ENCODE measurements around the gene LMX1B.

DNA sequence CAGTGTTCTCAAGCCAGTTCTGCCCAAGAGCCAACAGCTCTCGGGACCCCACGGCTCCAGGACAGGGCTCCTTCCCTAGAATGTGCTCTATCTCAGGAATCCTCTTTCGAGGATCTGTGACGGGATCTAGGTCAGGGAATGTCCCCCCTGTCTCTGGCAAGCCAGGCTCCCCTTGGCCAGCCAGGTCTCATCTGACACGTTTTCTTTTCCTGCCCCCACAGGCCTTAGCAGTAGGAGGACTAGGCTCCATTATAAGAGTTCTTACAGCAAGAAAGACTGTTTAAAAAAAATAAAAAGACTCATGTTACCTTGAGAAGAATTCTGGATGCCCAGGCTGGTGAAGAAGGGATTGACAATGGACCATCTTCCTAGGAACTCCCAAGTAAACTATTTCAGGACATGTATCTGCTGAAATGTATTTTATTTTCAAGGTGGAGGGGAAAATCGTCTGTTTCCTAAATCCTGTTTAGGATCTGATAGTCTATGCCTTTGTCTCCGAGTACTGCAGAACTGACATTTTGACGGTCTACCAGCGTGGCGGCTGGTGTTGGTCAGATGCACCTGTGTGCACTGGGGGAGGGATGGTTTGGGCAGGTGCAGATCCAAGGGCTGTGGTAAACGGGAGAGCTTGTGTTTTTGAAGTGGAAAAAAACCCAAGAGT, 14.9 kb downstream of the ARPC5L start:
- PRO-cap: no peak
- RAMPAGE, long total RNA, 4 experiments: no peak in any of the 4 experiments

DNA sequence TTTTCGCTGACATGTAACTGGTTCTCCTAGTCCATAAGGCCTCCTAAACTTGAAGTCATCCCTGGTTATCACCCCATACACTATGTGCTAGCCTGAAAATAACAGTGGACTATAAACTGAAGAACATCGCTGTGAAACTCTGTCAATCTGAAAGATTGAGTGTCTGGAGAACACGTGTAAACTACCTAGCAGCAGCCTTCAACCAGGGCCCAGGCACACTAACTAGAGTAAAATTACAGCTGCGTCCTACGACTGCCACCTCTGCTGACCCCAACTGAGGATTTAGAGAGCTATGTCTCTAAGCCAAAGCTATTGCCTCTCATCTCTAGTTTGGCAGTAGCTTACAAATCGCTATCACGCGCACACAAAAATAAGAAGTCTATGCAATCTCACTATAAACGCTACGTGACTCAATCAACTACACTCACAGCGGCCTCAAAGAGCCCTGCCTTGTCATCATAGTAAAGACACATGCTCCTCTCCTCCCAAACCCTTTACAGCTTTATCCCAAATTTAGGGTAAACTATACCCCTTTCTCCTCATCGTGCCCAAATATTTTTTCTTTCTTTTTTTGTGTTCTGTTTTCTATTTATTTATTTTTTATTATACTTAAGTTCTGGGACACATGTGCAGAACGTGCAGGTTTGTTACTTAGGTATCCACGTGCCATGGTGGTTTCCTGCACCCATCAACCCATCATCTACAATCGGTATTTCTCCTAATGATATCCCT, 8.7 kb downstream of the PPP6C start:
- PRO-cap: no peak
- RAMPAGE, long total RNA, 4 experiments: no peak in any of the 4 experiments

DNA sequence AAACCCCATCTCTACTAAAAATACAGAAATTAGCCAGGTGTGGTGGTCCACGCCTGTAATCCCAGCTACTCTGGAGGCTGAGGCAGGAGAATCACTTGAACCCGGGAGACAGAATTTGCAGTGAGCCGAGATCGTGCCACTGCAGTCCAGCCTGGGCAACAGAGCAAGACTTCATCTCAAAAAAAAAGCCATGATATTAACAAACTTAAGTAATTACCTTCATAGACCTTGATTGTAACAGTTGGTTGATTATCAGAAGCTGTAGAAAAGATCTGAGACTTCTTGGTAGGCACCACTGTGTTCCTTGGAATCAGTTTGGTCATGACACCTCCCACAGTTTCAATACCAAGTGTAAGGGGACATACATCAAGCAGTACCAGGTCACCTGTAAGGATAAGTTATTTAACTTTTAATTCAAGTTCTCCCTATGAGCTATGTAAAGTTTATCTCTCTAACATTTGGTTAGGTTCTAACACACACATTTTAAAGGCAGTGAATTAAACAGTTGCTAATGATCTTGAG, 3.2 kb downstream of the HSPA5 start:
- PRO-cap: no peak
- RAMPAGE, long total RNA, 4 experiments: start-site peak on the minus strand in 1 of 4 experiments, centred at position 242 of the sequence, 102 reads per replicate

DNA sequence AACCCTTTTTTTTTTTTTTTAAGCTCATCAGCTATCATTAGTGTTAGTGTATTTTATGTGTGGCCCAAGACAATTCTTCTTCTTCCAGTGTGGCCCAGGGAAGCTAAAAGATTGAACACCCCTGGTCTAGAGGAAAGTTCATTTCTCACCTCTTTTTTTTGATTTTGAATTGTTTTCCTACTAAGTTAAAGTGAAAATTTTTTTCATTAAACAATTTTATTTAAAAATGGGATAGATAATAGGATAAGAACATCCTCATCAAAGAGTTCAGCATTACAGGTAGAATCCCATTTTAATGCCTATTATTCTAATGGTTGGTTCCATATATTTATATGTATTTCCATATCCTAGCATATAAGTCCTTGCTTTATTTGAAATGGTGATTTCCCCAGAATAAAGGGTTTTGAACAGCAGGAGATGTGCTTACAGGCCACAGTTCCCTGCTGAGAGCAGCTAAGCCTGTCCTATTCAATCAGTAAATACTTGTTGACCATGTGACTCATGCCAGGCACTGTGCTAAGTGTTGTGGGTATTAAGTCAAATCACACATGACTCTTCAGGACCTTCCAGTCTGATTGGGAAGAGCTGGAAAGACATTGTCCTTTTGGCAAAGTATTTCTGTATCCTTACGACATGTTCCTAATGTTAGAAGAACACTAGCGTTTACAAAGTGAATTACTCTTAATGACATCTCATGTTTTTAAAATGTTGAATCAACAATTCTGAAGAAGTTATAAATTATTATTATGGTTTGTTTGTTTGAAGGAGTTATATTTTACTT, 81.8 kb downstream of the GAPVD1 start:
- PRO-cap: no peak
- RAMPAGE, long total RNA, 4 experiments: no peak in any of the 4 experiments

GRCh38 chr9:125532497-125533243, 174.3 kb downstream of the MAPKAP1 start:
- PRO-cap: no peak
- RAMPAGE, long total RNA, 4 experiments: no peak in any of the 4 experiments

DNA sequence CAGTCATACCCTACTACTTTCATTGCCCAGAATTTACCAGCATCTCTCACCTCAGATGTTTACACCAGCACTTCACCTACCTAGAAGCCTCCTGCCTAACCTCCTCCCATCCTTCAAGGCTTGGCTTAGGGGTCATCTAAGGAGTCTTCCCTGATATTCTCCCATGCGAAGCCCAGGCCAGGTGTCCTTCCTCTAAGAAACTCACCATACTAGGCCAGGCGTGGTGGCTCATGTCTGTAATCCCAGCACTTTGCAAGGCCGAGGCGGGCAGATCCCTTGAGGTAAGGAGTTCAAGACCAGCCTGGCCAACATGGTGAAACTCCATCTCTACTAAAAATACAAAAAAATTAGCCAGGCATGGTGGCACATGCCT, 75.3 kb downstream of the MAPKAP1 start:
- PRO-cap: no peak
- RAMPAGE, long total RNA, 4 experiments: start-site peak on the minus strand in 1 of 4 experiments, centred at position 188 of the sequence, 13 reads per replicate

GRCh38 chr9:125632222-125633480, 74.4 kb downstream of the MAPKAP1 start:
- PRO-cap: no peak
- RAMPAGE, long total RNA, 4 experiments: start-site peak on the minus strand in 1 of 4 experiments, at chr9:125632706-125633046 at its widest, 18 reads per replicate

DNA sequence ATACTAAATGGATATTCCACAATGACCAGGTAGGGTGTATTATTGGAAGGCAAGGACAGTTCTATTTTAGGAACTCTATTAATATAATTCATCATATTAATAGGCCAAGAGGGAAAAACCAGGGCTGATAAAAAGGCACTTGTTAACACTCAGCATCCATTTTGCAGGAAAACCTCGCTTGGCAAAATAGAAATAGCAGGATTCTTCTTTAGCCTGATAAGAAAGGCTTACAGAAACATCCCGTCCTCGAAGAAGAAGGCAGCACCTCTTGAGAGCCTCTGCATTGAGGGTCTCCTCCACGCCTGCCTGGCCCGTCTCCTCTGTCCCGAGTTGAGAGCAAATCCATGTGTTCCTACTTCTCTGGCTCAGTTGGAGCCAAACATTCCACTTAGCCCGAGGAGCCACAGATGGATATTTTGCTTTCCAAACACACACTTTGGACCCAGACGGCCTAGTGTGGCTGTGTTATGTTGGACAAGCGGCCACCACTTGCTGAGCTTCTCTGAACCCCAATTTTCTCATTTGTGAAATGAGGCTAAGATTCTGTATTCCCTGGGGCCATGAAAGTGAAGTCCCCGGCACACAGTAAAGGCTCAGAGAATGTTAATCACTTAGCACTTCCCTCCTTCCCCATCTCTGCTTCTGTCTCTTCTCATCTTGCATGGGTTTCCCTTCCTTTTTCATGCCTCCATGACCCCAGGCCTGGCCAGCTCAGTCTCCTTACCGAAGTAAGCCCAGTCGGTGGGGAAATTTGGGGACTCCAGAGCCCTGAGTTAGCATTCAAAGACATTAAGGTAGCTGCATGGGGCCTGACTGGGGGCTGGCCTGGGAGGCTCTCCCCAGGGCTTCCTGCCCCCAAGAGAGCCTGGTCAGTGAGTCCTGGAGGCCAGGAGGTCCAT, 181.7 kb upstream of the MVB12B start:
- PRO-cap: no peak
- RAMPAGE, long total RNA, 4 experiments: no peak in any of the 4 experiments

GRCh38 chr9:126146210-126147337, 180.1 kb upstream of the MVB12B start:
- PRO-cap: no peak
- RAMPAGE, long total RNA, 4 experiments: no peak in any of the 4 experiments

- PRO-cap: unidirectional peak, plus-strand start at chr9:126499815; unidirectional peak, plus-strand start at chr9:126499865
- RAMPAGE, long total RNA, 4 experiments: no peak in any of the 4 experiments
Measured at GRCh38 chr9:126499312-126499984, 114.3 kb upstream of the LMX1B start.

- PRO-cap: no peak
- RAMPAGE, long total RNA, 4 experiments: no peak in any of the 4 experiments
Measured at GRCh38 chr9:126516609-126517448, 96.9 kb upstream of the LMX1B start.

DNA sequence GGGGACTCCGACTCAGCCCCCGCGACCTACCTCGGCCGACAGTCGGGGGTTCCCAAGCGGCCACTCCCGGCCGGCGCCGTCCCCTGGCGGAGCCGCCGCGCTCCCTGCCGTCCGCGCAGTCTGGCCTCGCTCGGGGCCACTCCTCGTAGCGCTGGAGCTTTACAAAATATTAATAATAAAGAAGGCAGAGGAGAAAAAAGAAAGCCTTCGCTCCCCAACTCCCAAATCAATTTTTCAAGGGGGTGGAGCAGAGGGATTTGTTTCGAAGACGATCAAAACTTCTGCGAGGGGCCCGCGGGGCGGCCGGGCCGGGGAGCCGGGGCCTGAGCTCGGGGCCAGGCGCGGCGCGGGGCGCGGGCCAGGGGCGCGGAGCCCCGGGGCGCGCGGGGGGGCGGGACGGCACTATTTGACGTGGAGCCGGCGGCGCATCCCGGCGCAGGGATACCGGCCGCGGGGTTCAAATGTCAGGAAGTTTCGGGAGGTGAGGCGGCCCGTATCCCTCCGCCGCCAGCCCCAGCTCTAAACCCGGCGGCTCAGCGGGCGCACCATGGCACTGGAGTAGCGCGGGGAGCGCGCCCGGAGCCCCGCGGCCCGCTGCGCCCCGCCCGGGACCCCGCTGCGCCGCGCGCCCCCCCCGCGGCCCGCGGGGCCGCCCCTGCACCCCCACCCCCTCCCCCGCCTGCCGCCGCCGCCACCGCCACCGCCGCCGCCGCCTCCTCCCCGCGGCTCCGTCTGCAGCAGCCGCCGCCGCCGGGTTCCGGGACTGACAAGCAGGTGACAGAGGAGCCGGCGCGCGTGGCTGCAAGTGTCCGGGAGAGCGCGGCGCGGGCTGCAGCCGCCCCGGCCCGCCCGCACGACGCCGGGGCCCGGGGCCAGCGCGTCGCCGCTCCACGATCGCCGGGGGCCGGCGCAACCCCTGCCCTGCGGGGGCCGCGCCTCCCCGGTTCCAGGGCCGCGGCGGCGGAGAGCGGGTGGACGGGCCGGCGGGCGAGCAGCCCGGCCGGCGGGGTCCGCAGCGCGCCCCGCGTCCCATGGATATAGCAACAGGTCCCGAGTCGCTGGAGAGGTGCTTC, at the start of gene LMX1B:
LMX1B (plus strand) TSS at position 510 of the 1,073 bp plus-strand sequence.
- PRO-cap: unidirectional peak, plus-strand start at position 550 of the sequence
- RAMPAGE, long total RNA, 4 experiments: no peak in any of the 4 experiments

DNA sequence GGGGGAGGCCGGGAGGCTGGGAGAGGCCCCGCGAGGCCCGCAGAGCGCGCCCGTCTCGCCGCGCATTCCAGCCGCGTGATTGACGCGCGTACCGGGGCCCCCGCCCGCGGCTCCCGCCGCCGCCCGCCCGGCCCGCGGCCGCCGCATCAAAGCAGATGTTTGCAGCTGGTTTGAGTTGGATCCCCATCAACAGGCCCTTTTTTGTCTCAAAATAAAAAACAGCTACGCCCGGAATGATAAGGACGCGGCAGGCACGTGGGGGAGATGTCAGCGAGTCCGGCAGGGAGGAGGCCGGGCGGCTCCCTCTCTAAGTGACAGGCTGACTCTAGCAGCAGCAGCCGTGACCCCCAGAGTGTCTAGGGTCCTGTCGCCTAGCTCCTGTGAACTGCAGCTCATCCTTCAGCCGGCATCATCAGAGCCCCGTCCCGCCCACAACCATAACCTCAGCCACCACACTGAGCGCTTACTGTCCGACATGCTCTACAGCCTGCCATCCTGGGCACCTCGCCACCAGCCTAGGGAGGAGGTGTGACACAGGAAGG, 69.5 kb downstream of the LMX1B start:
- PRO-cap: no peak
- RAMPAGE, long total RNA, 4 experiments: no peak in any of the 4 experiments

DNA sequence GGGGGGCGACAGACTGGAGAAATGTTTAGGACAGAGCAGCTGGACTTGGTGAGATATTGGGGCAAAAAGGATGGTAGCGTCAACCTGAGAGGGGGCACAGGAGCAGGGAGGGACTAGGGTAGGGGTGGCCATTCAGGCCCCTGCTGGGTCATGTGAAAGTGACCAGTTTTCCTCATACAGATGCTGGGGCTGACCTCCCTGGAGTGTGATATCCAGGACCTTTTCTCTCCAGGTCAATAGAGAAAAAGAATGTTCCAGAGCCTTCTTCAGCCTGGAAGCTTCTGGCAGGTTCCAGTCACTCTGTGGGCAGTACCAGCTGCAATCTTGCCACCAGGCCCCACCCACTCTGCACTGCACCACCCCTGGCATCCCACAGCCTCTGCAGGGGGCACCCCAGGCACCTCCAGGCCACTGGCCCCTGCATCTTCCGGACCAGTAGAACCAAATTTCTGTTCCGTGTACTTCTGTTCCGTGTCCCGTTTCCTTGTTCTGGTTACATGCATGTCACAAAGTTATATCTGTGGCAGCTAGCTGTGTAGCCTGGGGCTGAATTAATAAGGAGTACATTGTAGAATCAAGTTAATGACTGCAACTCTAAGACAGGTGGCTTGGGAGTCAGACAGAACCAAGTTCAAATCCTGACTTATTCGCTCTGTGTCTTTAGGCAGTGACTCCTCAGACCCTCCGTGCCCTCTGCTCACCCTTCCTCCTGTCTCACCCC, 83.3 kb upstream of the ZBTB43 start:
- PRO-cap: no peak
- RAMPAGE, long total RNA, 4 experiments: no peak in any of the 4 experiments

DNA sequence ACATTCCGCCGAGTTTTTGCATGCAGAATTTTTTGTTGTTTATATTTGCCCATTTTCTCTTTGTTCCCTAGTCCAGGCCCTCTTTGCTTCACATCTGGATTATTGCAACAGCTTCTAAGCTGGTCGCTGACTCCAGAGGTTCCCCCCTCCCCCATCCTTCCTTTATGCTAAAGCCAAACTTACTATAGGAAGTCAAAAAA, 1.2 kb downstream of the ZBTB34 start:
- PRO-cap: no peak
- RAMPAGE, long total RNA, 4 experiments: no peak in any of the 4 experiments

DNA sequence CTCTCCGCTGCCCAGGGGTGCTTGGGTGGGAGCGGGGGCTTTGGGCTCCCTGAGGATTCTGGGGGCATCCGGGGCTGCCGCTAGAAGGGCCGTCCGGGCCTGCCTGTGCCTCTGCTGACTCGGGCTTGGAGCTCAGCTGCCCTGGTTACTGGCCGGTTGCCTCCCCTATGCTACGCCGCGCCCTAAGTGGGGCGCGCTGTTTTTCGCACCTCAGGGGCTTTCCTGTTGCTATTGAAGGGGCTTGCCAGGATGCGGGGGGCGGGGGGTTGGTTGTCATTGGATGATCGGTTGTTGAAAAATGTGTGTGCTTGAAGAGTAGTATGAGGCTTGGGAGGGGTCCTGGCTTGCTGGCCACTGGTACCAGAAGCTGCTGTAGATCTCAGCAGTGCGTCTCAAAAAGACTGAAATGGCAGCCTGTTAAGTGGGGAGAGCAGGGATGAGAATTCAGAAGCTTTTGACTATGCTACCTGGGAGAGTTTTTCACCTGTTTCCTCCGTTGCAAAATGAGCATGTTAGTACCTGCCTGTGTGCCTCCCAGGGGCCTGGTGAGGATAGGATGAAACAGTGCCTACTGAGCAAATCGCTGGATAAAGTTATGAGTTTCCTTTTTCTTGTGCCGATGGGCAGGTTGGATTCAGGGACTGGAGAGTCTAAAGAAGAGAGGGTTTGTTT, 1.1 kb downstream of the RALGPS1 start:
- PRO-cap: no peak
- RAMPAGE, long total RNA, 4 experiments: no peak in any of the 4 experiments

GRCh38 chr9:126993888-126994689, 79.5 kb downstream of the RALGPS1 start:
- PRO-cap: no peak
- RAMPAGE, long total RNA, 4 experiments: start-site peak on the plus strand in 1 of 4 experiments, at chr9:126994281-126994550 at its widest, 23 to 24 reads per replicate

- PRO-cap: no peak
- RAMPAGE, long total RNA, 4 experiments: start-site peak on the plus strand in 1 of 4 experiments, at chr9:127036269-127036576 at its widest, 30 reads per replicate
Measured at GRCh38 chr9:127035947-127036651, 86.3 kb downstream of the ANGPTL2 start.

DNA sequence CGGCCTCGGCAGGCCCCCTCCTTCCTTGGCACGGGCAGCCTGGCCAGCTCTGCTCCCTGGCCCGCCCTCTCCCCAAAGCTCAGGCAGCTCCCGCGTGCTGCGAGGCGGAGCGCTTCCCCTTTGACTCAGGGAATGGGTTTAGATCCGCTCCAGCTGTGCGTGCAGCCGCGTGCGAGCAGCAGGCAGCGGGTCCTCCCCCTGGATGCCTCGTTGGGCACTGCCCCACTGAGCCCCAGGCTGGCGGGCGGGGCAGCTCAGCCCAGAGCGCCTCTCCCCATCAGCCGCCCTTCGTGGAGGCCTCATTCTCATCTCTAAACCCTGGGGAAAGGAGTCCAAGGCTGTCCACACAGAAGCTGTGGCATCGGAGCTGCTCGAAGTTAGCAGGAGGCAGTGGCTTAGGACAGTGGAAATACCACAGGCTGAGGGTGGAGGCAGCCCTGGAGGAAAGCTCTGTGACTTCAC, 463 bp upstream of the ANGPTL2 start:
- PRO-cap: bidirectional peak, plus-strand start at position 141 of the sequence, minus-strand start outside the sequence
- RAMPAGE, long total RNA, 4 experiments: no peak in any of the 4 experiments

GRCh38 chr9:127123329-127124016, 1.0 kb upstream of the ANGPTL2 start:
- PRO-cap: no peak
- RAMPAGE, long total RNA, 4 experiments: no peak in any of the 4 experiments